Daoy (cell line): ENCODE measurements around a stretch of chr6.

DNA sequence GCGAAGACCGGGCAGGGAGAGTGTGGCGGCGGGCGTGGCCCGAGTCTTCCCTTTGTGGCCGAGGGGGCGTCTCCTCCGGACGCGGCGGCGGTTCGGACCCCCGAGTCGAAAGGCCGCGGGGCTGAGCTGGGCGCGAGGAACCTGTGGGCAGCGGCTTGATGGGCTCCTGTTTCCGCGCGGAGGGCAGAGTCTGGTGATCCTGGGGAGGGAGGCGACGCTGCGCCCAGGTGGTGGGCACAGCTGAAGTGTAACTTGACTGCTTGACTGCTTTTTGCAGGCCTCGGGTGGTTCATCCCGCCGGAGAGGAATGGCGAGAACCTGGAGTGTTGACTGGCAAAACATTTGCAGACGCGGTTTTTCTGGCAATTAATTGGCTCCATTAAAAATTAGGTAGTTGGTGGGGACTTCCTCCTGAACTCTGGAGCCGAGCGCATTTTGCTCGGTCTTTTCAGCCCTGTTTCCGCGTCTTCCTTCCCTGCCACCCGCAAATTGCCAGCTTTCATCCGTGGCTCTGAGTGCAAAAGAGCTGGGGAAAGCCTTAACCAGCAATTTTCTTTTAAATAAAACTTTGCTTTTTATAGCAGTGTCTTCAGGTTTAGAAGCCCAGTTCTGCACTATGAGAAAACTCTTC is 456 bp downstream of the KCTD20 start:
- RAMPAGE, long total RNA = no peak

DNA sequence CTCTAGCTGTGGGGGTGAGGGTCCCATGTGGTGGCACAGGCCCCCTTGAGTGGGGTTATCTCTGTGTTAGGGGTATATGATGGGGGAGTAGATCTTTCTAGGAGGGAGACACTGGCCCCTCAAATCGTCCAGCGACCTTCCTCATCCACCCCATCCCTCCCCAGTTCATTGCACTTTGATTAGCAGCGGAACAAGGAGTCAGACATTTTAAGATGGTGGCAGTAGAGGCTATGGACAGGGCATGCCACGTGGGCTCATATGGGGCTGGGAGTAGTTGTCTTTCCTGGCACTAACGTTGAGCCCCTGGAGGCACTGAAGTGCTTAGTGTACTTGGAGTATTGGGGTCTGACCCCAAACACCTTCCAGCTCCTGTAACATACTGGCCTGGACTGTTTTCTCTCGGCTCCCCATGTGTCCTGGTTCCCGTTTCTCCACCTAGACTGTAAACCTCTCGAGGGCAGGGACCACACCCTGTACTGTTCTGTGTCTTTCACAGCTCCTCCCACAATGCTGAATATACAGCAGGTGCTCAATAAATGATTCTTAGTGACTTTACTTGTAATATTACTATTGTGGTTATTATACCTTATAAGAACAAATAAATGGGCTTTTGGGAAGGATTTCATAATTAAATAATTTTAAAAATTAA is 8.4 kb downstream of the CDKN1A start:
- RAMPAGE, long total RNA = no peak

DNA sequence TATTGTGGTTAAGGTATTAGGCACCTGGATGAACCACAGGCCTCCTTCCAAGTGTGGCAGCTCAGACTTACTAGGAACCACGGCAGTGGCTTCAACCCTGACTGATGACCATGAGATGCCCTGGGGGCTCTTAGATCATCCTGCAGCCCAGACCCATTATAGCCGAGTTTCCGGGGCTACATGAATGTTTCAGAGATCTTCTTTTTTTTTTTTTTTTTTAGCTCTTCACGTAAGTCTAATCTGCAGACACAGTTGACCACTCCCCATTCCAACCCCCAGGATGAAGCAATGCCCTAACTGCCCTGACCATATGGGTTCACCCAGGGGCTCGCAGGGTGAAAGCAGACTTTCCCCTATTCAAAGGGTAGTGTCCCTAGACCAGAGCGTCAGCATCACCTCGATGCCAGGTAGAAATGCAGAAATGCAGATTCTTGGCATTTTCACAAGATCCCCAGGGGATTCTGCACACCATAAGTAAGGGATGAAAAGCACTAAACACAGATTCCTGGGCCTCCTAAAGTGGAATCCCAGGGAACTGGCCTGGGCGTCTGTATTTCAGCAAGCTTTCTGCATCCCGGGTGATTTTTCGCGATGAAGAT is 56.5 kb downstream of the RAB44 start:
- RAMPAGE, long total RNA = no peak

DNA sequence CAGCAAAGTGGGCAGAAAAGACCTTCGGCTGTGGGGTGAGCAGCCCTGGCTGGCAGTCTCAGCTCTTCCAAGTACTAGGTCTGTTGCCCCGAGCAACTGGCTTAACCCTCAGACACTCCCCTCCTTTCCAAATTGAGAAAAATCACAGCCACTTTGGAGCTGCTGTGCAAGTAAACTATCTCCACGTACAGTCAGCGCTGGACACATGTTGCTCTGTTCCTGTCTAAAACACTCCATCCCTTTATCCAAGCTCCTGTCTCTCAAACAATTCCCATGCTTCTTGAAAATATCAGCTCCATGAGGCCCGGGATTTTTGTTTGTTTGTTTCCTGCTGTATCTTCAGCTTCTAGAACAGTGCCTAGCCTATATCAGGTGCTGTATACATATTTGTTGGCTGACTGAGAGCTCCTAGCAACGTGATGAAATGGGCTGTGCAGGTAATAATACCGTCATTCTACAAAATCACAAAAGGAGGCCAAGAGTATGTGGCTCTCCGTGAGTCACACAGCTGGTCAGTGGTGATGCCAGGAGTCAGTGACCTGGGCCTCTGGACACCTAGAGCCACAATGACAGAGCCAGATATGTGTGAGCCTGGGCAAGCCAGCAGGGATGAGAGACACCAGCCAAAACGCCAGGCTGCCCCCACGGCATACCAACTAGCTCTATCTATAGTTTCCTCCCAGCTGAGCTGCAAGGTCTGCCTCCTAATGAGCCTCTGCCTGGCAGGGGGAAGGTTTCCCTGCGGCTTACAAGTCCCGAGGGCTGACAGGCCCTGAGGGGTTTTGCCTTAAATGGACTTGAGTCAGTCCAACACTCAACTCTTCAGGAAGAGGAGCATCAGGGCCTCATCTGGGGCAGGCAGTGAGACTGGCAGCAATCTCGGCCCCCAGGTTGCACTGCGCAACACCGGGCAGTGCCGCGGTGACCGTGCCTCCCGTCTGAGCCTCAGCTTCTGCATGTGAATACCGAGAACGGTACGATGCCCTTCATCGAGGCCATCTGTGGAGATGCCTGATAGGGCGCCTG is 70.1 kb downstream of the CPNE5 start:
- RAMPAGE, long total RNA = no peak

DNA sequence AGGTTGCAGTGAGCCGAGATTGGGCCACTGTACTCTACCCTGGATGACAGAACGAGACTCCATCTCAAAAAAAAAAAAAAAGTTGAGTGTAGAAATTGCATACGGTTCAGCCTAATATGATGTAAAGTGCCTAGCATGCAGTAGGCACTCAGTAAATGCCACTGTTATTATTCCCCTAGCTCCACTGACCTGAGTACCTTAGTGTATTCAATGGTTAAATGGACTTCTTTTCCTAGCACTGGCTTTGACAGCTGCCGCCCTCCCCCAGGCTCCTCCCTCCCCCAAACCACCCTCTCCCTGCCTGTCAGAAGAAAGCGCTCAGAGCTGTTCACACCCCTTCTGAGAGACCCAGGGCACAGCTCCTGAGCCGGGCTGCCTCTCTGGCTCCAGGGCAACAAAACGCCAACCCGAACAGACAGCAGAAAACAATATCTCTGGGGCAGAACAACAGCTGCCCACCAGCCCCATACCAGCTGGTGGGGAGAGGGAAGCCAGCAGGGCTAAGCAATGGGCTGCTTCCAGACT is 4.6 kb downstream of the CPNE5 start:
- RAMPAGE, long total RNA = no peak

DNA sequence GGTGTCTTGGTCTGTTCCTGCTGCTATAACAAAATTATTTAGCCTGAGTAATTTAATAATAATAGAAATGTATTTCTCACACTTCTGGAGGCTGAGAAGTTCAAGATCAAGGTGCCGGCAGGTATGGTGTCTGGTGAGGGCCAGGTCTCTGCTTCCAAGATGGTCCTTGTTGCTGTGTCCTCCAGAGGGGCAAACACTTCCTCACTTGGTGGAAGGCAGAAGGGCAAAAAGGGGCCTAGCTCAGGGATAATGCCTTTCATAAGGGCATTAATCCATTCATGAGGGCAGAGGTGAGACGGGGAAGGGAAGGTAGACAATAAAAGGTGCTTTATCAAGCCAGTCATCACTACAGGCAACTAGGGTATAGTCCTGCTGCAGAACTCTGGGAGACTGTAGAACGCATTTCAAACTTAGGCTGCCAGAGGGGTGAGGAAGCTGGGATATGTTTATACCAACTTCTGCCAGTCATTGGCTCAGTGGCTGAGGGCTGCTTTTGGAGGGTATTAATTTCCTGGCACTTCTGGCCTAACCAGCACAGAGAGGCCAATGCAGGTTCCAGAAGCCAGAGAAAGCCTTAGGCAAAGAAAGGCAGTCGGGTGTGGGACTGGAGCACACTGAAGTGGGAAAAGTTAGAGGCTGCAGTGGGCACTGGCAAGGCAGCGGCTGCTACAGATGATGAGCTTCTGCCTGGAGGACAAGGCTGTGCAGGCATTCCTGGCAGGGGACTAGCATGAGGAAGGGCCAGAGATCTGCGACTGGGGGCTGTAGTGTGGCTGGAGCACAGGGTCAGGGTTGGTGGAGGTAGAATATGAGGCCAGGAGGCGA is 3.9 kb upstream of the CPNE5 start:
- RAMPAGE, long total RNA = no peak

DNA sequence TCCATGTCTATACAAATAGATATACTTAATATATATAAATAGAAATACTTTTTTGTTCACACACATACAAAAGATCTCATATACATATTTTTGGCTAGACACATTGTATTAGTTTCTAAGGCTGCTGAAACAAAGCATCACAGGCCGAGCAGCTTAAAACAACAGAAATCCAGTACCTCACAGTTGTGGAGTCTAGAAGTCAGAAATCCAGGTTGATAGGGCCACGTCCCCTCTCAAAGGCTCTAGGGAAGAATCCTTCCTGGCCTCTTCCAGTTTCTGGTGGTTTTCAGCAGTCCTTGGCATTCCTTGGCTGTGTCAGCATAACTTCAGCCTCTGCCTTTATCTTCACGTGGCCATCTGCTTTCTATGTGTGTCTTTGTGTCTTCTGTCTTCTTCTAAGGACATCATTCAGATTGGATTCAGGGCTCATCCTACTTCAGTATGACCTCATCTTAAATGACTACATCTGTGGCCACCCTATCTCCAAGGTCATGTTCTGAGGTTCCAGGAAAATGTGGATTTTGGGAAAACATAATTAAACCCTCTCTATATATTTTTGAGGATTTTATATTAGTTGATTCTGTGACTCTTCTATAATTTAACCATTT is 22.9 kb downstream of the C6orf89 start:
- RAMPAGE, long total RNA = no peak

GRCh38 chr6:36963974-36964468 is 9.5 kb downstream of the PI16 start:
- RAMPAGE, long total RNA = no peak

- RAMPAGE, long total RNA = no peak
These were observed 15.6 kb downstream of the MTCH1 start for GRCh38 chr6:36970321-36970889.

GRCh38 chr6:37015583-37016026 is 10.2 kb downstream of the FGD2 start:
- RAMPAGE, long total RNA = no peak

DNA sequence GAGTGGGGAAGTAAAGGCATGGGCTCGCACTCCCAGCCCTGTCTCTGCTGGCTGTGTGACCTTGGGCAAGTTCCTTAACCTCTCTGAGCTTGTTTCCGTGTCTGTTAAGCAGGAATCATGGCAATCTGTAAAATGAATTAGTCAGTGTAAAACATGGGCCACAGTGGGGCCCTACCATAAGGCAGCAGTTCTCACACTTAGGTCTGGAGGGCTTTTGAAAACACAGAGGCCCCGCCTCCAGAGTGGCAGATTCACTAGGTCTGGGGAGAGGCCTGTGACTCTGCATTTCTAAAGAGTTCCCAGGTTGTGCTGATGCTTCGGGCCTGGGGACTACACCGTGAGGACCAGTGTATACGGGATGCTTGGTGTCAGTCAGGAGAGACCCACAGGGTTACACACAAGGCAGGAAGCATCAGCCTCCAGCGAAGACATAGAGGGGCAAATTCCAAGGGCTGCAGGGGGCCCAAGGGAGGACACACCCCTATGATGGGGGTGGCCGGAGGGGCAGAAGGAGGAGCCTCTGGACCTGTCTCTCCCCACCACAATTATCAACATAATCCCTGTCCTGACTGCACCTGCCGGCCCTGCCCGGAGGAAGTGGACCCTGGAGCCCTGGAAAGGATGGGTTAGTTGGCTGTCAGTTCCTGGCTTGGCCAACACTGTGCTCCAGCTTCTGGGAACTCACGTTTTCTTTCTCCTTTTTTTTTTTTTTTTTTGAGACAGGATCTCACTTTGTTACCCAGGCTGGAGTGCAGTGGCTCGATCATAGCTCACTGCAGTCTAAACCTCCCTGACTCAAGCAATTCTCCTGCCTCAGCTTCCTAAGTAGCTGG is 46.7 kb downstream of the FGD2 start:
- RAMPAGE, long total RNA = no peak

- RAMPAGE, long total RNA = no peak
These were observed 65.4 kb upstream of the PIM1 start for GRCh38 chr6:37104386-37105073.

- RAMPAGE, long total RNA = no peak
These were observed 793 bp upstream of the PIM1 start for GRCh38 chr6:37168779-37169939.

- RAMPAGE, long total RNA = no peak
These were observed 726 bp downstream of the PIM1 start for GRCh38 chr6:37170663-37171093.

DNA sequence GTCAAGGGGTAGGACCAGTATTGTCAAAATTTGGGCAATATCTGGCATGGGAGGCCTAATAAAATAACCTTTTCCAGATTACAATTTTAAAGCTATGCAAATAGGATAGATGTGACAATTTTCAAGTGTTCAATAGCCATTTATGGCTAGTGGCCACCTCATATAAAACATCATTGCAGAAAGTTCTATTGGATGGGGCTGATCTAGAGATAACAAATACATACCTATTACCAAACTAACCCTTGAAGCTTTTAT is 5.6 kb downstream of the PIM1 start:
- RAMPAGE, long total RNA = no peak

DNA sequence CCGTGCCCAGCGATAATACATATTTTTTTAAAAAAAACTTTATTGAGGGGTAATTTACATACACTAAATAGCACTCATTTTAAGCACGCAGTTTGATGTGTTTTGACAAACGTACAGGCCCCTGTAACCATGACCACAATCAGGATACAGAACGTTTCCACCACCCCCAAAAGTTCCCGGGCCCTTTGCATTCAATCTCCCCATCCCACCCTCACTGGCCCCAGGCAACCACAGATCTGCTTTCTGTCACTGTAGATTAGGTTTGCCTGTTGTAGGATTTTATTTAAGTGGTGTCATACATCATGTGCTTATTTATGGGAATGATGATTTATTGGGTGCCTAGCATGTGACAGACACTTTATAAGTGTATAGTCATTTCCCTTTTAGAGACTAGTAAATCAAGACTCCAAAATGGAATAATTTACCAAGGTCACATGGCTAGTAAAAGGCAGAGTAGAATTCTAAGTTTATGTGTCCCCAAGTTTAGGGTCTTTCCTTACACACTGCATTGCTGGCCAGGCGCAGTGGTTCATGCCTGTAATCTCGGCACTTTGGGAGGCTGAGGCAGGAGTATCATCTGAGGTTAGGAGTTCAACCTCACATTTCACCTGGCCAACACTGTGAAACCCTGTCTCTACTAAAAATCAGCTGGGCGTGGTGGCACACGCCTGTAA is 22.0 kb downstream of the PIM1 start:
- RAMPAGE, long total RNA = no peak

DNA sequence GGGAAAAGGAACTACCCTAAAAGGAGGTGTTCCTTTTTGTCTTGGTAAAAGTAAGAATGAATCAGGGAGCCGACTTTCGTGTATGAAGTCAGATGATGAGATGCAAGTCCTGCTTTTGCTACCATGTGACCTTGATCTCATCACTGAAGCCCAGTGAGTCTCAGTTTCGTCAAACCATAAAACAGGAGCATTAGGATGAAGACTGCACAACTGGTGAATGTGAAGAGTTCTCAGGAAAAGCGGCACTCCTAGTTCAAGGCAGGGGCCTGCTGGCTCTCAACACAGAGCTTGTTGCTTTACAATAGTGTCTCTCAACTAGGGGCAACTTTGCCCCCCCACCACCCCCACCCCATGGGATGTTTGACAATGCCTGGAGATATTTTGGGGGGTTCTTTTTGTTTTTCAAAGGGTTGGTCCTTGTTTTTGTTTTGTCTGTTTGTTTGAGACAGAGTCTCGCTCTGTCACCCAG is 40.9 kb downstream of the PIM1 start:
- RAMPAGE, long total RNA = no peak

GRCh38 chr6:37475682-37476693 is 23.7 kb downstream of the CCDC167 start:
- RAMPAGE, long total RNA = no peak

GRCh38 chr6:37547398-37548333 is 48.0 kb upstream of the CCDC167 start:
- RAMPAGE, long total RNA = no peak

- RAMPAGE, long total RNA = no peak
These were observed 7.7 kb upstream of the MDGA1 start for GRCh38 chr6:37704962-37706200.